PC-3 (cell line): Measurements from ENCODE around the genes SLC34A2 and CCKAR.

DNA sequence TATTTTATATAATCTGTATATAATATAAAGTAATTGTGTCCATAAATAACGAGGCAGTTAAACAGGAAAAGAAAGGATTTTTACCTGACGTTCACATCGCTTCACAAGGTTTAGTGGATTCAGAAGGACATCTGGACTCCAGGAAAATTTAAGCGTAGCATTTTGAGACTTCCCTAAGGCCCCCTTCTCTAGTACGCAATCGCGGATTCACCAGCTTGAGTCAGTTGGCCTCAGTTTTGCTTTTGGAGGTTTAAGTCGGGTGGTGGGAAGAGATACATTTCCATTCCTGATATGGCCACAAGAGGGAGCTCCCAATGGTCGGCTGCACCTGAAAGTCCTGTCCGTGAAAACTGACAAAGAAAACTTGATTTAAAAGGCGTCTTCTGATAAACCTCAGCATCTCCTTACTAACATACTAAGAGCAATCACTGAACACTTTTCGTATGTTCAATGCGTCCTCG, 50.7 kb downstream of the LGI2 start:
- RAMPAGE, long total RNA: no peak

- RAMPAGE, long total RNA: no peak
Measured at GRCh38 chr4:25654987-25656055, at the start of gene SLC34A2. TSS of gene SLC34A2 (plus strand) at chr4:25655851.

DNA sequence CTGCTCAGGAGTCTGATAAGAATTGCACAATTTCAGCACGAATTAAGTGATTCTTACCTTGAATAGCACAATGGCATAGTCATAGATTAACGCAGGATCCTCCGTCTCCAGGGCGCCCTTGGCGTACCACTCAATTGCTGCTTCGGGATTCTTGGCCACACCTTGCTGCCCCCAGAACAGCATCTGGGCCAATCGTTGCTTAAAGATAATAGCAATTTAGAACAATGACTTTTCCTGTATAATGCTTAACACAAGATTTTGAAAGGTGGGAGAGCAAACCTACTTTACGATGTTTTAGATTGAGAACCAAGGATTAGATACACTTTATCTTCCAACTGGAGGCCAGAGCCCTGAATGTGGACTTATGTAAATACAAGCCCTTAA, 74.6 kb downstream of the SEL1L3 start:
- RAMPAGE, long total RNA: no peak

DNA sequence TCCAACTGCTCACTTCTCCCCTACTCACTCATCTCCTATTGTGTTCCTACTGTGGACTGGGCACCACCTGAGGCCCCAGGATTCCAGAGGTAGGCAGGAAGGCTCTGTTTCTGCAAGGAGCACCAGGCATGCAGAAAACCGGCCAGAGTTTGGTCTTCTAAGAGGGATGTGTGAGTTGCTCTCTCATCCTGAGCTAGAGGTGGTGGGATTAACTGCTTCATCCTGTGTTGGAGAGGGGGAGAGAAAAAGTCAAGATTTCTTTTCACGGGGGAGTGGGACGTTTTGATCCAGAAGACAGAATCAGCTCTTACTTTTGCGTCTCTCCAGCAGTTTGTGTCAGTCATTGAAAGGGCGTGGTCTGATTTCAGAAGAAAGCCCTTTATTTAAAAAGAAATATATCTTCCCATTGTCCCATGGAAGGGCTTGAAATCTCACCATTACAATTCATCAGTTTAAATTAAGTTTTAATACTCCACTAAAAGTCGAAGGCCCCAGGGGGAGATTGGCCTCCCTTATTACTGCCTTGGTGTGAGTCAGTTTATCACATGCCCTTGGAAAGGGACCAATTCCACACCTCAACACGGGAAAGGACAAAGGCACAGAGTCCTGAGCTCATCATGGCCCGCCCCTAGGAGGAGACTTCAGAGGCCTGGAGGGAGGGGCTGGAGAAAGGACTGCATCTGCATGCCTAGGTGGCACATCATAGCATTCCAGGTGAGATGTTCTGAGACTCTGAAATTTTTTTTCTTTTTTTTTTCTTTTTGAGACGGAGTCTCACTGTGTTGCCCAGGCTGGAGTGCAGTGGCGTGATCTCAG, 2.6 kb upstream of the SEL1L3 start:
- RAMPAGE, long total RNA: no peak

- RAMPAGE, long total RNA: no peak
Measured at GRCh38 chr4:26020862-26021344, 106.9 kb downstream of the SMIM20 start.

DNA sequence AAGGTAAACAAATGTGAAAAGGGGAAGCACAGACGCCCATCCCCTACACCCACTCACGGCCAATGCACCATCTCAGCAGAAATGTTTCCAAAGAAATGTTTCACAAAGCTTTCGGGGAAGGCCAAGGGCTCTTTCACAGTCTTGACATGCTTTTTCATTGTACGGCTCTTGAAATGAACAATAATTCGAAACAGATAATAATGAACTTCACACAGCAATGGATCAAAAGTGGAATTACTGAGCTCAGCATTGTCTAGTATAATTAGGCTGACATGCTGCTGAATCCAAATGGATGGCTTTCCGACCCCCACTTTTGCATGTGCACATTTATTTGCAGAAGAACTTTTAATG, 160.7 kb downstream of the SMIM20 start:
- RAMPAGE, long total RNA: no peak

- RAMPAGE, long total RNA: no peak
Measured at GRCh38 chr4:26141596-26142625, 178.9 kb upstream of the RBPJ start.

DNA sequence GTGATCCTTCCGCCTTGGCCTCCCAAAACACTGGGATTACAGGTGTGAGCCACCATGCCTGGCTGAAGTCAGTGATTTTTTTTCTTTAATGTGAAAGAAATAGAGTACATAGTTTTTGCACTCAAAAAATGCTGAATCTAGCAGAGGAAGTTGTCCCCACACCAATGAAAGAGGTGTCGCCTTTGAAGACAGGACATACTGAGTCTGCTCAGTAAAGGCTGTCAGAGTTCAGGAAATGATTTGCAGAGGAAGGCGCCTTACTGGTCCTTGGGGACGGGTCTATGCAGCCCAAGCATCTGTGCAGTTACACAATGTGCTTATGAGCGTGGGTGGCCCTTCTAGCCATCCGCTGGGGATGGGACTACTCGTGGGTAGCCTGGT, 116.6 kb upstream of the RBPJ start:
- RAMPAGE, long total RNA: no peak

- RAMPAGE, long total RNA: no peak
Measured at GRCh38 chr4:26490019-26490674, at the start of gene CCKAR. TSS of gene CCKAR (minus strand) at chr4:26490484.

- RAMPAGE, long total RNA: no peak
Measured at GRCh38 chr4:26864770-26865382, 4.2 kb downstream of the STIM2 start.

DNA sequence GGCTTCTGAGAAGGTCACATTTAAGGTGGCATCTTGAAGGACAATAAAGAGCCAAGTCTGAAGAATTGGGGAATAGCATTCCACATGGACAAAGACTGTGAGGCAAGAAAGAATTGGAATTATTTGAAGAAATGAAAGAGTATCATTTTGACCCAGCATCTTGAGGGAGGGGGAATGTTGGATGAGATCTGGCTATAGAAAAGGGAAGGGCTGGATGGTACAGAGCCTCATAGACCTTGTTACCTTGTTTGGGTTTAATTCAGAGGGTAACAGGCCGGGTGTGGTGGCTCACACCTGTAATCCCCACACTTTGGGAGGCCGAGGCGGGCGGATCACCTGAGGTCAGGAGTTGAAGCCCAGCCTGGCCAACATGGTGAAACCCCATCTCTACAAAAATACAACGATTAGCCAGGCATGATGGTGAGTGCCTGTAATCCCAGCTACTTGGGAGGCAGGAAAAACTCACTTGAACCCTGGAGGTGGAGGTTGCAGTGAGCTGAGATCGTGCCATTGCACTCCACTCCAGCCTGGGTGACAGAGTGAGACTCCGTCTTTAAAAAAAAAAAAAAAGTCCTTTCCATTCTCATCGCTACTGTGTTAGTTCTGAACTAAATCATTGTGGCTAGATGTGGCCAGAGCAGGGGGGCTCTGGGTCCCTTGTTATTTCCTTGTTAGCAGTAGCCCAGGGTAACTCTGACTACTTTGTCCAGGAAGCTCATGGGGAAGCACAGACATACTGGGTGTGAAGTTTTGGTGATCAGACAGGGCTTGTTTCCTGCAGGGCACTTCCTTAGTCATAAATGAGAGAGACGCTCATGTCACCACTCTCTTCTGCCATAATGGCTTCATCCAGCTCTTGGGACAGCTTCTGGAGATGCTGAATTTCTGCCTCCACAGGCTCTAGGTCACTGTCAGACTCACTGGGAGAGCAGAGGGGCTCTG, 12.5 kb downstream of the STIM2 start:
- RAMPAGE, long total RNA: no peak

DNA sequence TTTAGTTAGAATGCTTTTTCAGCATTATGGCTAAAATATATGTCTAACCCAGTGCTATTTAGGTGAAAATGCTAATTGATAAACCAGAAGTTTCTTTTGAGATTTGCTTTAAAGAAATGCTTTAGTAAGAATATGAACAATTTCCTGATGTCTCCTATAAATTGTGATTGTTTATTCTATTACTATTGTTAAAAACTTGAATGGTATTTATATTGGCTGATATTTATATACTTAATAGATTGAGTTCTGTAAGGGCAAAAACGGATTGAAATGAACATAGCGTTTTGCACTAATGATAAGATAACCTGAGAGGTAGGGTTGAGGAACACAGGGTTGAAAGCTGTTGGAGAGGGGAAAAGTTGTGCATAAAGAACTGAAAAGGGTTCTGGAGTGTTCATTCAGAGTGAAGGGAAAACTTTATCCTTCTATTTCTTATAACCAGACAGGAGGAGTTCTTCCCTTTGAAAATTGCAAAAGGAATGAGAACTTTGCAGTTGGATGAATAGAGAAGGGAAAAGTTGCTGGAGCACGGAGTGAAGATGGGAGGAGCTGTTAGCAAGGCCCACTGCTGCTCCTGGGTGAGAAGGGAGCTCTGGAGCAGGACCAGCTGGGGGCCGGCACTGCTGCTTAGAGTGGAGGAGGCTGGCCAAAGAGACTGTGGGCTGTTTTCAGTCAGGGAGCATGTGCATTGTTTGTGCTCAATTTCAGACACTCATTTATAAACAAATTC, 163.9 kb downstream of the STIM2 start:
- RAMPAGE, long total RNA: no peak

GRCh38 chr4:36063535-36063790, 180.9 kb downstream of the ARAP2 start:
- RAMPAGE, long total RNA: no peak

DNA sequence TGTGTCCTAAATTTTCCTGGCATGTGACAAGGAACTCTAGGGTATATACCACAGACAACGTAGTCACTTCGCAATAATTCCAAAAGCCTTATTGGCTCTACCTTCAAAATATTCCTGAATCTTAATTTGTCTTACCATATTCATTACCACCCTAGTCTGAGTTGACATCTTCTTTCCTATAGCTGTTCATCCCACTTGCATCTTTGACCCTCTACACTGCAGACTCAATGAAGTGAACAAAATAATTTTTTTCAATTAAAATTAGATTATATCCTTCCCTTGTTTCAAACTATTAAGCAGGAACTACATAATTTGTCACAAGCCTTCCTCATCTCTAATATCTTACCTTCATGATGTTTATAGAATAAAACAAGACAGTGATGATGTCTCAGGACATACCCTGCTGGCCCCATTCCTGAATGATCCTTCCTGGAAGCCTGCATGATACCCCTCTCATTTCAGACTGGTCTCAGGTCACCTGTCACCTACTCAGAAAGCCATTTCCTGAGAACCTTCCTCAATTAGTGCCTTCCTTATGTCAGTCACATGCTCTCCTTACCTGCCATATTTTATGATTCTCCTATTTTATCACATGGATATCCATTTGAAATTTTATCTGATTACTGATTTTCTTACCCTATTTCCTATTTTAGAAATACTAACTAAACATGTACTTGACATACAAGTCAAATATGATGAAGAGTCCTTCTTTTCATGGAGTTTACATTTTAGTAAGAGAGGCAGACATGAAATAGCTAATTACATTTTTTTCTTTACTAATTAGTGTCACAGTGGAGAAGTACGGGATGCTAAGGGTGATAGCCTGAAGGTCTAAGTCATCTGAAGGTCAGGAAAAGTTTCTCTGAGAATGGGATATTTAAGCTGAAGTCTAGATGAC, 166.6 kb downstream of the ARAP2 start:
- RAMPAGE, long total RNA: no peak

DNA sequence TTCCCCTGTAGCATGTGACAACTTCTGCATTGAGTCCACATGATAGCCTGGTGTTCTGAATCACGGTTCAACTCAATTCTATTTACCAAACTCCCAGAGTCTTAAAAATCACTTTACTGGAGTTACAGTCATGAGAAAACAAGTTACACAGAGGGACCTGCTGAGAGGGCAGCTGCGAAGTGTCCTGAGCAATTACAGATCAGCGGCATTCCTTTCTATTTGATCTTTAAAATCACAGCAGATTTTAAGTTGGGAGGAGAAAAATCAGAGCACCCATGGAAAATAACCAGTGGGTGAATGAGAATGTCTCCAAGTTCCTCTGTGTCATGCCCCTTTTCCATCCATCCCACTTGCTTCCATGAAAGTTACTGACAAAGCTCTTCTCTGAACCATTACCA, 46.4 kb upstream of the NWD2 start:
- RAMPAGE, long total RNA: no peak

GRCh38 chr4:37441684-37442126, 12.0 kb upstream of the C4orf19 start:
- RAMPAGE, long total RNA: no peak

DNA sequence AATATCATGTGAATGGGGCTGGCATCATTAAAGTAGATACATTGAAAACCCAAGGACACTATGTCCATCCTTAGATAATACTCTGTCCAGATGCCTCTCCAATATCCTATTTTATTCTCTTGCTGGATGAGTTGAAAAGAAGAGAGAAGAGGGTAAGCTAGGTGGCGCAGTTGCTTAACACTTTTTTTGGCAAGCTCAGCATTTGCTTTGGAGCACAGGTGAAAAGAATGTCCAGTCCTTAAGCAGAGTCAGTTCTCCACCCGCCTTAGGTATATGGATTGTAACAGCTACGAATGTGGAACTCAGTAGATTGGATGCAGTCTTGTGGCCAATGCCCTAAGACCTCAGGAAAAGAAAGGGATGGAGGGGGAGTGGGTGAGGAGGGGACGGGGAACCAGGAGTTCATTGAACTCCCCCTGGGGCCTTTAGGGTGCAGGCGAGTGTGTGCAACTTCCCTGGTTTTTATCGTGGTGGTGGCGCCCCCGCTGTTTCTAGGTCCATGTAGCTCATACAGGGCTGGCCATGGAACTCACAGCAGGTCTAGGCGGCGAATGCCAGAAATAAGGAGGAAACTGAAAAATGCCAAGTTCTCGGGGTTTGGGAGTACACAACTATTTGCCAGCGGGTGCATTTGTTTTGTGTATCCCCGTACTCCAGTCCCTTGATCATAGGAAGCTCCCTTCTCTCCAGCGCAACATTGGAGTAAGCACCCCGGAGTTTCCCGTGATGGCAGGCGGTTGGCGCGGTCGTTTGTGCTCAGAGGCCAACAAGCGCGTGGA, 590 bp upstream of the C4orf19 start:
- RAMPAGE, long total RNA: no peak

DNA sequence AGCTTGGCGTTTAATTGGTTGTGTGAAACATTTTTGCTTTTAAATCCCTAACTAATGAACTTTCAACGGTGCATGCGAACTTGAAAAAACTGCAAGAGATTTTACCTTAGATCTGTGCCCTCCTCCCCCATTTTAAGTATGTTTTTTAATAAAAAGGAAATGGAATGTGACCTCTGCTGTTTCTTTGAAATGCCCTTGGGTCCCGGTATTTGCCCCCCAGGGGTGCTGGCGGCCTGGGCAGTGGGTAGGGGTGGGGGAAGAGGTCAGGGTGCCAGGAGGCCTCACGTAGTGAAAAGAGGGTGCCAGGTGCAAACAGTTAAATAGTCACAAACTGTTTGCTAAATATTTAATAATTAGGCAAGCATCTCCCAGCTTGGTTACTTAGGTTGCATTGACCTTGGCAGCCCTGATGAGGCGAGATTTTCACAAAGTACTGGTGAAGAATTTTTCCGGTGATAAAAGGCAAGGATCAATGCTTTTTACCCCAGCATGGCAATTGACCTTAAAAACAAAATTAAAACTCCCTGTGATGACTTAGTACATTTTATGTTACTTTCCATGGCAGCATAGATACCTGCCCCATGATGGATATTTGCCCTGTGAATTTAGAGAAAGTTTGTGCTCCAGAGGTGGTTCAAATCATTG, 721 bp downstream of the C4orf19 start:
- RAMPAGE, long total RNA: no peak

DNA sequence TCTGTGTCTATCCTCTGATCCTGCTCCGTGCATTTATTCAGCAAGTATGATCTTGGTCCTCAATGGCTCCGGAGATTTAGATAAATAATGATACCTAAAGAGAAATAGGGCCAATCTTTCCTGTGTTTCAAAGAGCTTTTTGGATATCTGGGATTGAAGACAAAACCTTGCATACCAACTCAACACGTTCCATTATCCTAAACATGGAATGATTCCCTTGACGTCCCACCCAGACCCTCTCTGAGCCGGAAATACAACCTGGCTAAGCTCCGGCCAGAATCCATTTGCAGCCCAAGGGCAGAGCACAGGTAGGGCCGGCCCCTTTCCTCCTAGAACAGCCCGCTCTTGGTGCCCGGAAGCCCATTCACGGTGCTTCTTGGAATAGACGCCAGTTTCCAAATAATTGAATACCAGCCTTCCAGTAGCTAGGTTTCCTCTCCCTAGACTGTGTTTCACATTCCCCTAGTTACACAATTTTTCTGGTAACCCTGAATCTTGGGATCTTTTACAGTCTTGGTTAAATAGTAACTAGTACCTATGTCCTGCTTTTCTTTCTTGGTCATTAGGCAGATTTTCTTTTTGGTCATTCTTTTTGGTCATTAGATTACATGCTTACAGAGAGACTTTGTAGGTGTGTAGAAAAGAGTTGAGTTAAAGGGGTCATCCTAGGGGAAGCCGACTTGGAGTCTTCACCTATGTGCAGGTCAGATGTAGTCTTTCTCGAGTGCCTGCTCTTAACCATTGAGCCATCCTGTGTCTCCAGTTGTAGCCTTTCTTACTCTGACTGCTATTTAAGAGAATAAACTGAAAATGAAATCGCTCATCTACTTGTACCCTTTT, 2.0 kb downstream of the C4orf19 start:
- RAMPAGE, long total RNA: no peak

GRCh38 chr4:37595770-37596112, 90.4 kb downstream of the RELL1 start:
- RAMPAGE, long total RNA: no peak